Measurements from ENCODE around the genes PYROXD2, SLC25A28, CUTC, CPN1 and WNT8B.

- PRO-cap: no peak
- RAMPAGE, long total RNA: no peak
- RRBS: no CpG with 5 or more reads among the region's 1 CpG
Observed at GRCh38 chr10:97574338-97574640, 1.7 kb downstream of the ANKRD2 start.

- PRO-cap: no peak
- RAMPAGE, long total RNA: no peak
- RRBS: no CpG with 5 or more reads among the region's 23 CpGs
Observed at GRCh38 chr10:97641222-97641973, 927 bp downstream of the PI4K2A start.

- PRO-cap: no peak
- RAMPAGE, long total RNA: no peak
- RRBS: 3% methylated on average over 16 of the region's 93 CpGs
Observed at GRCh38 chr10:97770931-97771905, 581 bp downstream of the SFRP5 start.

- PRO-cap: no peak
- RAMPAGE, long total RNA: no peak
- RRBS: no CpG with 5 or more reads among the region's 5 CpGs
Observed at GRCh38 chr10:98223732-98224088, 44.3 kb downstream of the LOXL4 start.

GRCh38 chr10:98414612-98415653 is at the start of gene PYROXD2:
TSS of gene PYROXD2 (minus strand) at chr10:98415182.
- PRO-cap: unidirectional peak, minus-strand start at chr10:98415163
- RAMPAGE, long total RNA: no peak
- RRBS: 1% methylated on average over 5 of the region's 22 CpGs

DNA sequence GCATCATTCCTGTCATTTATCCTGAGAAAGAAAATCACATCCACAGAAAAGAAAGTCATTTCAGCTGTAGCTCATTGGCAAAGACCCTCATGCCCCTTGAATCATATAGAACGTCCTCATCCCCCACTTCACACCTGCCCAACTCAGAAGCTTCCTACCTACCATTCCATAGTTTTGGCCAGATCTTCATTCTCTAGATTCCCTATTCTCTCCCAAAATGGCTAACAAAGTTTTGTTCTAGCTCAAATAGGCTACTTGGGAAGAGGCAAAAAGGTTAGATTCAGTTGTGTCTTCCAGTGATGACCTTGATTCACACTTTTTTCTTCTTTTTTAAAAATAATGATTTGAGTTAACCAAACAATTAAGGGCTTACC is 11.5 kb upstream of the HPS1 start:
- PRO-cap: no peak
- RAMPAGE, long total RNA: no peak
- RRBS: no CpG with 5 or more reads among the region's 1 CpG

- PRO-cap: no peak
- RAMPAGE, long total RNA: no peak
- RRBS: no CpG with 5 or more reads among the region's 1 CpG
Observed at GRCh38 chr10:99433379-99433851, 3.0 kb upstream of the GOT1 start.

DNA sequence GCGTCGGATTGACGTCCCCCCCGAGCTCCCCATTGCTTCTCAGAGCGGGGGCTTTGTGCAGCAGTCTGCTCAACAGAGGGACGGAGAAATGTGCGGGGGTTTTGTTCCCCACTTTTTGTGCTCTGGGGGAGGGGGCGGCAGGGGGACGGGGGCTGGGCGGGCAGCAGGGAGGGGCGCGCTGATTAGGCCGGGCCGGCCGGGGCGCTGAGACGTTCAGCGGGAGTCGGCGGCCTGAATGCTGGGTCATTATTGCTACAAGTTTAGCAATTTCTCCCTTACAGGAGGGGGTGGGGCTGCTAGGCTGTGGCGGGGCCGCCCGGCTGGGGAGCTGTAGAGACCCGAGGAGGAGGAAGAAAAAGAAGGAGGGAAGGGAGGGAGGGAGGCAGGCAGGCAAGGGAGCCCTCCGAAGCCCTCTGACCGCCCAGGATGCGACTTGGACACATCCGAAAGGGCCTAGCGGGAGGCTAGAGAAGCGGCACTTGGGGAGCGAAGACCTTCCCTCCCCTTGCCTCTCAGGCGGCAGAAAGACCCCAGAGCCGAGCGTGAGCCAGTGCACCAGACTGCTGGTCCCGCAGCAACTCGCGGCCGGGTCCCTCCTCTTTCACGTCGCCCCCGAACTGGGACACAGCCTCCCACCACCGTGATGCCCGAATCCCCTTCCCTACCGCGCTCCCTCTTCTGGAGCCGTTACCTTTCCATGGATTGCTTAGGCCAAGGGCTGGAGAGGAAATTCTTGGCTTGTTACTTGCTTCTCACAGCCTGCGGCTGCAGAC is 4.7 kb downstream of the NKX2-3 start:
- PRO-cap: no peak
- RAMPAGE, long total RNA: no peak
- RRBS: 7% methylated on average over 9 of the region's 47 CpGs

DNA sequence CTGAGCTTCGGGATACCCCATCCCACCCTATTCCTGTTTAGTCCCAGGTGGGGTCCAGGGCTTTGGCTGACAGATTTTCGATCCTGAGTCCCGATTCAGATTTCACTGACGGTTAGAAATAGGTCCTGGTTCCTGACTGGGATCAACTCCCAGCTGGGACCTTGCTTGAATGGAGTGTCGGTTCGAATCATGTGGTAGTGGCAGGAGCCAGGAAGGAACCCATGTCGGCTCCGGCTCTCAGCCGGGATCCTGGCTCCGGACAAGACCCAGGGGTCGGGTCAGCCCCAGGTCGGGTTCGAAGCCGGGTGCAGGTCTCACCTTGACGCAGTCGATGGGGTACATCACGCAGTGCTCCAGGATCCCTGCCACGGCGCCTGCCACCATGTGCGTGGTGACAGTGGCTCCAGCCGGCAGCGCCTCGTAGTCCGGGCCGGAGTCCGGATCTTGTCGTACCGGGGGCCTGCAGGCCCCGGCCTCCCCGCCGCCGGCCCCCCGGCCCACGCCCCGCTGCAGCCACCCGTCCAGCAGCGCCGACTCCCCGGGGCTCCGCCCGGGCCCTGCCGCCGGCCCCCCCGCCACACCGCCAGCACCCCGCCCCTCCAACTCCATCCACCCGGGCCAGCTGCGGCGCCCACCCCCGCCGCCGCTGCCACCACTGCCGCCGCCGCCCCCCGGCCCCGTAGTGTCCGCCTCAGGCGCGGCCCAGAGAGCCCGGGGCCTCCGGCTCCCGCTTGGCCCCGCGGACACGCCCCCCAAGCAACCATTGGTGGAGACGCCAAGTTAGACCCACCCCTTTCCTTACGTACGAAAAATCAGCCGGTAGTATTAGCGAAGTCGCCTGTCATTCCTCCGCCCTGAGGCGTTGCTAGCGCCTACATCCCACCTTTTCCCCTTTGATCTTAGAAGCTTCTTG is at the start of gene SLC25A28:
TSS of gene SLC25A28 (minus strand) at position 713 of the 913 bp plus-strand sequence.
- PRO-cap: unidirectional peak, minus-strand start at position 681 of the sequence
- RAMPAGE, long total RNA: no peak
- RRBS: 2% methylated on average over 43 of the region's 75 CpGs

DNA sequence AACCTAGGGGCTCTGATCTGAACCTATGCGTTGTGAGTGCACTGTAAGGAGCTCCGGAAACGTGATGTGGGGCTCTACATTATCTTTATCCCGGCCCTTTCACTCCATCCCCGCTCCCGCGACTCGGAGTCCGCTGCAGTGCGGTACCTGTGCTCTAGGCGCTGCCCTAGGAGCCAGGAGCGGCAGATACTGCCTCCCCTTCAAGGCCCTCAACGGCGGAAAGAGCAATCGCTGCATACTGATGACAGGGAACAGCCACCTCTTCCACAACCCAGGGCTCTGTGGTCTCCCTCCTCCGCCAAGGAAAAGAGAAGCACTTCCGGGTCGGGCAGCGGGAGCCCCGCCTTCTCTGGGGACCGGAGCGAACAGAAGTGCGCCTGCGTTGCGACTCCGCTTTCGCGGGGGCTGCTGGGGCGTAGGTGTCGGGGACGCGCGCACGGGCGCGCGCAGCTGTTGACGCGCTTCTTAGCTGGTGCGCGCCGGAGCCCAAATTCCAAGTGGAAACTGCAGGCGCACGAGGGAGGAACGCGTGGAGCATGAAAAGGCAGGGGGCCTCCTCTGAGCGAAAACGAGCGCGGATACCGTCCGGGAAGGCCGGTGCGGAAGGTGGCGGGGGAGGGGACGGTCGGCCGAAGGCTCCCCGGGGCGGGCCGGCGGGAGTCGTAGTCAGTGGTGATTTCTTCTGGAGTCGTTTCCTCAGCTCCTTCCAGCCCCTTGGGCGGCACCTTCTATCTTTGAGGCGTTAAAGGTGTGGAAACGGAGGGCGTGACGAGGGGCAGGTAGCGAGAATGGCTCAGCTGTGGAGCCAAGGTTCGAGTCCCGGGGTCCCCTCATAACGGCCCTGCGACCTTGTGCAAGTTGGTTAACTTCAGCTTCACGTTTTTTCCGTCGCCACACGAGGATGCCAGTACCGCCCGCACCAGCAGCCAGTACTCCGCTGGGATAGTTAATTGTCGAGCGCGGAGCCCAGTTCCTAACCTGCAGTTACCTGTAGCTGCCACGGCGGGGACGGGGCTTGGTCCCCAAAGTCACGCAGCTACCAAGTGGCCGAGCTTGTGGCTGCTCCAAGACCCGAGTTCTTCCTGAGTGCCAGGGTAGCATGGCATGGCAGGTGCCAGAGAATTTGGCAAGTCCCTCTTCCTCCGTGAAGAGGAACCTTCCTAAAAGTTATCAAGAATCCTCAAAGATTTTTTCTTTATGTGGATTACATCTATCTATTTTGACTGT is at the start of gene CUTC:
TSS of gene CUTC (plus strand) at position 422 of the 1,227 bp plus-strand sequence.
- PRO-cap: bidirectional peak, plus-strand start at position 489 of the sequence, minus-strand start at position 281 of the sequence; bidirectional peak, plus-strand start at position 740 of the sequence, minus-strand start at position 671 of the sequence
- RAMPAGE, long total RNA: start-site peak on the plus strand centred at position 434 of the sequence, 46 bp wide, 328 and 124 reads in 2 replicates
- RRBS: under 1% methylated on average over 25 of the region's 91 CpGs

- PRO-cap: no peak
- RAMPAGE, long total RNA: no peak
- RRBS: no CpG with 5 or more reads among the region's 1 CpG
Observed at GRCh38 chr10:99776059-99776310, 6.5 kb upstream of the ABCC2 start.

GRCh38 chr10:99920270-99920822 is 89.4 kb downstream of the DNMBP start:
- PRO-cap: no peak
- RAMPAGE, long total RNA: no peak
- RRBS: no CpG with 5 or more reads among the region's 9 CpGs

DNA sequence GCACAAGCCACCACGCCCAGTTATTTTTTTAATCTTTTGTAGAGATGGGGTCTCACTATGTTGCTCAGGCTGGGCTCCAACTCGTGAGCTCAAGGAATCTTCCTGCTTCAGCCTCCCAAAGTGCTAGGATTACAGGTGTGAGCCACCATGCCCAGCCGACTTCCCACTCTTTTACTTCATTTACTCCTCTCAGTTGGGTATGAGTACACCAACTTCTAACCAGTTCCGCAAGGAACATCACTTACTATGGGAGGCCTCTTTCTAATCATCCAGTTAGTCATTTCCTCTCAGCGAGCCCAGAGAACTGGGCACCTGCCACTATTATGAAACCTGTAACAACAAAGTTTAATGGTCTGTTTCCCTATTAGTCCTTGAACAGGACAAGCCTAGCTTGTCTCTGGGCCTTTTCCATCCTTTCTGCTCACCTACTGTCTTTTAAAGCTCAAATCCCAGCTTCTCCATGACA is 88.9 kb downstream of the DNMBP start:
- PRO-cap: no peak
- RAMPAGE, long total RNA: no peak
- RRBS: no CpG with 5 or more reads among the region's 5 CpGs

GRCh38 chr10:99927702-99928288 is 82.0 kb downstream of the DNMBP start:
- PRO-cap: no peak
- RAMPAGE, long total RNA: no peak
- RRBS: no CpG with 5 or more reads among the region's 3 CpGs

DNA sequence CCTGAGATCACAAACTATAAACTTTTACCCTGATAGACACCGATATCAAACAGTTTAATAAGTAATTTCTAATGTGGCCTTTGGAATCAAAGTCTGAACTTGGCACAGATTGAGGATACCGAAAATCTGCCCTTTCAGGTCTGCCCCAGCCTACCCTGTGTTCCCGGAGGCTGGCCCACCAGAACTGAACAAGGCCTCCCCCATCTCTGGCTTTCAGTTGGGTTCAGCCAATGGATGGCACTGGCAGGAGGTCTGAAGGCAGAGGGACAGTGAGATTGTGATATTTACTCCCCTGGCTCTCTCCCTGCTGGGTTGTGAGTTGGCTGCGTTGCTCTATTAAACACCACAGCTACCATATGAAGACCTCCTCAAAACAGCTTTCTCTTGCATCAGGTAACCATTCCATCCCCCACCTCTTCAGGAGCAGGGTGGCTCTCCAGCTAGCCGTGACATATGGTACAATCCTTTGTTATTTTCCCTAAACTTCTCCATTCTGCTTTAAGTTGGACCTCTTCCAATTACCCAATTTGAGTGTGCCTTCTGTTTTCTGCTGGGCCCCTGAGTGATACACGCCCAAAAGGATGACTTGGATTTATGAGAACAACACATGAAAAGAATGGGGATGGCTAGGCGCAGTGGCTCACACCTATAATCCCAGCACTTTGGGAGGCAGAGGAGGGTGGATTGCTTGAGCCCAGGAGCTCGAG is 28.1 kb downstream of the DNMBP start:
- PRO-cap: no peak
- RAMPAGE, long total RNA: no peak
- RRBS: no CpG with 5 or more reads among the region's 8 CpGs

- PRO-cap: no peak
- RAMPAGE, long total RNA: no peak
- RRBS: 75% methylated on average over 7 of the region's 28 CpGs
Observed at GRCh38 chr10:100080991-100082299, at the start of gene CPN1. TSS of gene CPN1 (minus strand) at chr10:100081869.

GRCh38 chr10:100186274-100186533 is 375 bp upstream of the ERLIN1 start:
- PRO-cap: no peak
- RAMPAGE, long total RNA: no peak
- RRBS: no CpG with 5 or more reads among the region's 8 CpGs

- PRO-cap: no peak
- RAMPAGE, long total RNA: no peak
- RRBS: no CpG with 5 or more reads among the region's 3 CpGs
Observed at GRCh38 chr10:100462918-100463194, at the start of gene WNT8B. TSS of gene WNT8B (plus strand) at chr10:100463009.

DNA sequence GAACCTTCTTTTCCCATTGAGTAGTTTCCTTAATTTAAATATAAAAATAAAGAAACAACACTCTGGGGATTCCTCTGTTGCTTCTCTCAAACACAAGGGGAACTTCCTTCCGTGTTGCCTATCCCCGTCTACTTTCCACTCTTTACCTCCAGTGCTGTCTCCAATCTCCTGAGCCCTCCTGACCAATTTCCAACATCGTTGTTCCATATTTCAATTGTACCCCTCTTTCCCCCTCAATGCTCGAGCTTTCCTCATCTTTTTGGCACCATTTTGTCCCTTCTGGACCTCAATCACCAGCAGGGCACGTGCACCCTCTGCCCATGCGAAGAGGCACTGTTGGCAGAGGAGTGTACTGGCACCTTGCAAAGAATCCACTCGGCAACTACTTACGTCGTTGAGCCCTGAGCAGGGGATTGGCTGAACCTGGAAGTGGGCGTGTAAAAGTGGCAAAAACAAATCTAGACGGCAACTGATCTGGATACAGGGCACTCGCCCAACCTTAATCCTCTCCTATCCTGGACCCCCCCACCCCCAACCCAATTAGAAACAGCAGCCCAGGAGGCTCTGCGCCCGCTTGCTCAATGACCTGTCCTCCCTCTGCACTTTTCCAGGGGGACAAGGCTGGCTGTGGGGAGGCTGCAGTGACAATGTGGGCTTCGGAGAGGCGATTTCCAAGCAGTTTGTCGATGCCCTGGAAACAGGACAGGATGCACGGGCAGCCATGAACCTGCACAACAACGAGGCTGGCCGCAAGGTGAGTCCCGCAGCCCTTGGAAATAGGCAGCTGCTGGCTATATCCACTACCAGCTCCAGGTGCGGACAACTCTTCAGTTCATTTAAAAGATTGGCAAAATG is 18.7 kb downstream of the WNT8B start:
- PRO-cap: no peak
- RAMPAGE, long total RNA: no peak
- RRBS: no CpG with 5 or more reads among the region's 22 CpGs

DNA sequence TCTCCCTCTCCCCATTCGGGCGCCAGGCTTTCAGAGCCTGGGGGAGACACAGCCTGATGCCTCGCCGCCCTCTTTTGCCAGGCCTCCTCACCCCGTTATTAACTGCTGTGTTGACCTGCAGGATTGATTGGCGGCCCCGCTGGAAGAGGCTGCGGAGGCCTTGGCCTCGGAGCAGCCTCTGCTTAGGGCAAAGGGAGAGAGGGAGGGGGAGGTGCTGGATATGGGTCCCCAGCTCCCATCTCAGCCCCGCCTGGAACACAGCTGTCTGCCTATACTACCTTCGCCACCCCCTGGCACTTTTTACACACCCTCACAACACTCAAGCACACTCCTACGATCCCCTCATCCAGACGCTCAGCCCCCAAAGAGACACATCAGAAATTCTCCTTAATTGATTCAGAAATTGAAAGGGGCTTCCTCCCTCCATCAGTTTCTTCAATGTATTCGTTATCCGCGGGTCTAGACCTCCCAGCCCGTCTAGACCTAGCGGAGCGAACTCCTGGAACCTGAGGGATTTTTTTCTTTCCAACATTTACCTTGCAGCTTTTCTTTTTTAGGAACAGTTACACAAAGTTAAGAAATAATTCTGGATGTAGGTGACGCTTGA is 7.1 kb upstream of the PAX2 start:
- PRO-cap: no peak
- RAMPAGE, long total RNA: no peak
- RRBS: no CpG with 5 or more reads among the region's 20 CpGs